Measurements from ENCODE around the gene TIMP2.

- PRO-cap: bidirectional peak, plus-strand start at chr17:78884468, minus-strand start at chr17:78884389
These were observed 18.5 kb downstream of the CEP295NL start for GRCh38 chr17:78884250-78885211.

DNA sequence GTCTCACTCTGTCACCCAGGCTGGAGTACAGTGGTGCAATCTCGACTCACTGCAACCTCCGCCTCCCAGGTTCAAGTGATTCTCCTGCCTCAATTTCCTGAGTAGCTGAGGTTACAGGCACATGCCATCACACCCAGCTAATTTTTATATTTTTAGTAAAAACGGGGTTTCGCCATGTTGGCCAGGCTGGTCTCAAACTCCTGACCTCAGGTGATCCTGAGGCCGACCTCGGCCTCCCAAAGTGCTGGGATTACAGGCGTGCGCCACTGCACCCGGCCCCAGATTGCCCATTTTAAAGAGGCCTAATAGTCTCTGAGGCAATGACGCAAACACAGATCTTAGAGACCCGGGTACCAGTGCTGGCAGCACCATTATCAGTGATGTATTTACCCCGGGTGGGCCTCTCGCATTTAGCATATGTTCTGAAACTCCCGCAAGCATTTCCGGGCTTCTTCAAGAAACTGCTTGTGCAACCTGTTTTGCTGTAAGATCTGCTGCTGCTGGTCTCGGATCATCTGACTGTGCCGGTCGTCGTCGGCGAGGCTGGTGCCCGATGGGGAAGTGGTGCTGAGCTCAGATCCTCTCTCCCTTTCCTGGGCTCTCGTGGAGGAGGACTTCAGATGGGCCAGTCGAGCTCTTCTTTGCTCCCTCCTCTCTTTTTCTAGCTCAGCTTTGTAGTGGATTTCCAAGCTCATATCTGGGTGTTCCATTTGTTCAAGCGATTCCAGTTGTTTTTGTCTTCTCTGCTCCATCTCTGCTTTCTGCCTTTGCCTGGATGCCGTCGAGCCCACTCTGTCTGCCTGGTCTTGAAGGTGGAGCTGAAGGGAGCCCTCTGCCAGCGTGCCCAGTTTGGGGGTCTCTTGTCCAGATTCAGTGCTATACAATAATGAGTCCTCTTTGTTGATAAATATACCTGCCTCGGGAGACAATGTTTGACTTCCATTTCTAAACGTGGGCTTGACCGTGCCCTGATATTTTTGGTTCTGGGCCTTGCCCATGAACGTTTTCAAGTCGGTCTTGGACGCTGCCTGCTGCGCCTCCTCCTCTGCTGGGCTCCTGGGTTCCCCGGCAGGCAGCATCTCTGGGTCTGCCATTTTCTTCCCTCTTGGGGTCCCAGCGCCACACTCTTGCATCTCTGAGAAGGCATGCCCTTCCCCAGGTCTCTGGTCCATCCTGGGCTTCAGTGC is 12.4 kb downstream of the CEP295NL start:
- PRO-cap: no peak

- PRO-cap: no peak
These were observed 3.6 kb downstream of the CEP295NL start for GRCh38 chr17:78899228-78900050.

GRCh38 chr17:78924490-78925592 is at the start of gene TIMP2:
TIMP2 (minus strand) TSS chr17:78925387.
- PRO-cap: bidirectional peak, plus-strand start at chr17:78924818, minus-strand start at chr17:78924832; bidirectional peak, plus-strand start at chr17:78925534, minus-strand start at chr17:78925387

GRCh38 chr17:78933807-78935087 is 9.1 kb upstream of the TIMP2 start:
- PRO-cap: bidirectional peak, plus-strand start at chr17:78934367, minus-strand start at chr17:78934228

DNA sequence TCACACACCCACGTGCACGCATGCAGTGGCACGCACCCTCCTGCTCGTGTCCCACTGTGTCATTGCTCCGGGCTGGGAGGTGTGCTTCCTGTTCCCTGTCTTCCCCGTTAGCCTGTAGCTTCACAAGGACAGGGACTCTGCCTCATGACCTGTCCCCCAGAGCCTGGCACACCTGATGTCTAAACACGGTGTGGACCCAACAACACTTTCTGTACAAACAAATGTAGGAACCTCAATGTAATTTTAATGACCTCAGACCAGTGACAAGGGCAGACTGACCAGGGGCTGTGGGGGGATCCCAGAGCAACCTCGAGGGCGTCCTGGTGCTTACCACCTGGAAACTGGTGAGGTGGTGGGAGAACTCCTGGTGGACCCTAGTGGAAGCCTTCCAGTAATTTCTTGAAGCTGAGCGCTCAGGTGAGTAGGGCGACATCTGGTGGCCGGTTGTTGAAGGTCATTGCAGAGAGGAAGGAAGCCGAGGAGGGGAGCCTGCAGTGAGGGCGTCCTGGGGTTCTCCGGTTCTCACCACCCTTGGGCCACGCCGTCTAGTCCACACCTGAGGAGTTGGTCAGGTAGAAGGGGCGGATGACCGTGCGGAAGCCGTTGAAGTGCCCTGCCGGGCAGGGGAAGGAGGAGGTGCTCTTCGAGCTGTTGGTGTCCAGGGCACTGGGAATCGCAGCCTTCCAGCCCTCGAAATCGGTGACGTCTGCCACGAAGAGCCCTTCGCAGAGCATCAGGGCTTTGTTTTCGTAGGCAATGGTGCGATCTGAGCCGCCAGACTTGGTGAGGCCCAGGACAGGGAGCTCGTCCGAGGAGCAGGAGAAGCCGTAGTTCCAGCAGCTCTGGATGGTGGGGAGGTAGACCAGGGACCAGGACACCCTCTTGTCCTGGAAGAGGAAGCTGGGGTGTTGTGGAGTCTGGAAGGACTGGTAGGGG is 8.4 kb downstream of the LGALS3BP start:
- PRO-cap: unidirectional peak, minus-strand start at position 708 of the sequence

GRCh38 chr17:78977797-78978411 is 1.8 kb downstream of the LGALS3BP start:
- PRO-cap: no peak

DNA sequence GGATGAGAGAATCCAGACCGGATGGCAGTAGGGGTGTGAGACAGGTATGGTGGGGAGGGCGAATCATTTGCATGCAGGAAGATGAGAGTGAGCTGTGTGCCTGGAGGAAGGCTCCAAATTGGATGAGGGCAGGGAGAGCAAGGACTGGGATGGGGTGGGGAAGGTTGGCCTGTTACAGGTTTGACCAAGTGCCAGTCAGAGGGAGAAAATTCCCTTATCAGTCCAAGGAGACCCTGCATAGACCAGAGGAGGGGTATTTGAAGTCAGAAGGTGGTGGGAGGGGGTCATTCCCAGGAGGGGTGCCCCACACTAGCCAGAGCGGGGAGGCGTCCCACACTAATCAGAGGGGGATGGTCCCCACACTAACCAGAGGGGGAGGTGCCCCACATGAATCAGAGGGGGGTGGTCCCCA is 785 bp downstream of the CANT1 start:
- PRO-cap: no peak

DNA sequence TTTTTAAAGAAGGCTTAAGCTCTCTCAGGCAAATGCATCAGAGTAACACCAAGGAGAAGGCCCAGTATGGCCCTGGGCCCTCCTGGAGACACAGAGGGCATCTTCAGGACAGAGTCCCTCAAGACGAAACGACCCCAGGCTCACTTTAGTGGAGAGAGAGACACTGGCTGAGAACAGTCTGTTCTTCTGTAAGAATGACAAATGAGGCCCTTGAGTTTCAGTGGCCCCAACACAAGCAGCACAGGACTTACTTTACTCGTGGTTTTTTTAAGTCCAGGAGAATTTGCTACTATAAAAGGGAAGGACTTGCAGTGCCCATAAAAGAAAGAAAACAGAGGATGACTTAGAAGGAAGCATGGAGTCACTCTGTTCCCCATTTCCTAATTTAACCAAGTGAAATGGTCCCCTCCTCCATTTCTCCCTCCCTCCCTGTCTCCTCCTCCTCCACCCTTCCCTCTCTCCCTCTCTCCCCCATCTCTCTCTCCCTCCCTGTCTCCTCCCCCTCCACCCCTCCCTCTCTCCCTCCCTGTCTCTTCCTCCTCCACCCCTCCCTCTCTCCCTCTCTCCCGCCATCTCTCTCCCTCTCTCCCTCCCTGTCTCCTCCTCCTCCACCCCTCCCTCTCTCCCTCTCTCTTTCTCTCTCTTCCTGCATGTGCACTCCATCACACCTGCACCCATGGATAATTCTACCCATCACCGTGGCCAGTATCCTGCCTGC is 47.2 kb upstream of the RBFOX3 start:
- PRO-cap: no peak

- PRO-cap: no peak
These were observed 47.9 kb upstream of the RBFOX3 start for GRCh38 chr17:79658653-79659285.

- PRO-cap: no peak
These were observed 14.8 kb downstream of the ENPP7 start for GRCh38 chr17:79745605-79745841.

- PRO-cap: no peak
These were observed 19.8 kb downstream of the CBX4 start for GRCh38 chr17:79819464-79819805.

DNA sequence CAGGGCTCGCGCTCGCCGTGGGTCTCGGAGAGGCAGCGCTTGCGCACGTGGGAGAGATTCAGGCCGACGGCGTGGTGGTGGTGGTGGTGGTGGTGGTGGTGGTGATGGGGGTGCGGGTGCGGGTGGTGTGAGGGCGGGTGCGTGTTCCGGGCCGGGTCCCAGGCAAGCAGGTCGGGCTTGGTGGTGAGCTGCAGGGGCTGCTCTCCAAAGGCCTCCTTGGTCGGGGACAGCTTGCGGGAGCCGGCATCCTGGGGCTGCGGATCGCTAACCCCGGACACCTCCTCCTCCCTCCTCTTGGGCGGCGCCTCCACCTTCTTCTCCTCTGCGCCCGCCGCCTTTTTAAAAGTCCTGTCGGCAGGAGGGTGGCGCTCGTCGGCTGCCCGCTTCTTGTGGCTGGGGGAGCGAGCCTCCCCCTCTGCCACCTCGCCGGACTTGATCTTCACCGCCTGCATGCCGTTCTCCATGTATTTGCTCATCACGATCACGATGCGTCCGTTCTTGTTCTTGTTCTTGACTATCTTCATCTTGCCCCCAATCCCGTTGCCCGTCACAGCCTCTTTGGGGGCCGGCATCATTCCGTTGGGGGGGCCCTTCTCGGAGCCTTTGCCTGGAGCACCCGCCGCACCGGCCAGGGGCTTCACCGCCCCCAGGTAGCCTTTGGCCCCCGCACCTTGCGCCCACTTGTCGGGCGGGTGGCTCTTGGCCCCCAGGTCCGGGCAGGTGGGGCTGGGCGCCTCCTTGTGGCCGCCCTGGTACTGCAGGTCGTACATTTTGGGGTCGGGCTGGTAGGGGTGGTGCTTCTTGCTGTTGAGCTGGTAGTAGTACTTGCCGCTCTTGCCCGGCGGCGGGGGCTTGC is 4.6 kb downstream of the CBX4 start:
- PRO-cap: no peak

- PRO-cap: no peak
These were observed 1.2 kb downstream of the CBX4 start for GRCh38 chr17:79838121-79838281.

DNA sequence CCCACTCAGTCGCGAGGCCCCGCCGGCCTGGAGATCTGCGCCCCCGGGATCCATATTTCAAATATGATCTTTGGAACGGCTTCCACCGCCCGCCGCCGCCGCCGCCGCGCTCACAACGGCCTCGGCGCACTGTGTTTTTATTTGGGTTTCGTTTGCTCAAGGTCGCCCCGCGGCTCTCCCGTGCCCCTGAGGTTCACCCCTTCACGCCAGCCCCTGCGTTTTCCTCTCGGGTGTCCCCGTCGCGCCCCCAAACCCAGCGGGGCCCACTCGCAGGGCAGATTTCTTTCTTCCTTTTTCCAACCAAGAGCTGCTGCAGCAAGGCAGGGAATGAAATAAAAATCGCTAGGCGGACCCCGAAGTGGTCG is 4.3 kb upstream of the CBX4 start:
- PRO-cap: no peak

GRCh38 chr17:79935348-79935845 is 96.2 kb upstream of the CBX4 start:
- PRO-cap: no peak

DNA sequence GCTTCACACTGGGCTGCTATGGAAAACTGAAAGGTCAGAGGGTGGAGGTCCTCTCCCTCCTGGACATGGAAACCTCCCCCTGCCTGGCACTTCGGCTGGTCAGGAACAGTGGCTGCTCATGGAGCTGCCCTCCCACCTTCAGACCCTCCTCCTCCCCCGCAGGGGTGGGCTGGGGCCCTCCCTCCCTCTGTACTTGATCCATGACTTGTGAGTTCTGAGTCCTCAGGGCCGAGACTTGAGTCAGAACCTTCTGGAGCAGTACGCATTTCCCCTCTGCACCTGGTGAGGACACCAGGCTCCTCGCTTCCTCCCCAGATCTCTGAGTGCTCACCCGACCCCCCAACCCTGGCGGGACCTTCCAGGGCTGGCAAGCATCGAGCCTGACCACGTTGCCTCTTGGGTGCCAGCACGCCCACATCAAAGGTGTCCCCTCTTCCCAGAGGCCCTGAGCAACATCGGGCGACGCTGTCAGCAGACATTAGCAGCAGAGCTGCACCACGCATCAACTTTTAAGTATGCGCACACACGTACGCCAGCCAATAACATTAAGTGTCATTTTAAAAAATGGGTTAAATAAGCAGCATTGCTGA is 98.2 kb downstream of the TBC1D16 start:
- PRO-cap: no peak

GRCh38 chr17:79947426-79948046 is 88.1 kb downstream of the TBC1D16 start:
- PRO-cap: no peak

DNA sequence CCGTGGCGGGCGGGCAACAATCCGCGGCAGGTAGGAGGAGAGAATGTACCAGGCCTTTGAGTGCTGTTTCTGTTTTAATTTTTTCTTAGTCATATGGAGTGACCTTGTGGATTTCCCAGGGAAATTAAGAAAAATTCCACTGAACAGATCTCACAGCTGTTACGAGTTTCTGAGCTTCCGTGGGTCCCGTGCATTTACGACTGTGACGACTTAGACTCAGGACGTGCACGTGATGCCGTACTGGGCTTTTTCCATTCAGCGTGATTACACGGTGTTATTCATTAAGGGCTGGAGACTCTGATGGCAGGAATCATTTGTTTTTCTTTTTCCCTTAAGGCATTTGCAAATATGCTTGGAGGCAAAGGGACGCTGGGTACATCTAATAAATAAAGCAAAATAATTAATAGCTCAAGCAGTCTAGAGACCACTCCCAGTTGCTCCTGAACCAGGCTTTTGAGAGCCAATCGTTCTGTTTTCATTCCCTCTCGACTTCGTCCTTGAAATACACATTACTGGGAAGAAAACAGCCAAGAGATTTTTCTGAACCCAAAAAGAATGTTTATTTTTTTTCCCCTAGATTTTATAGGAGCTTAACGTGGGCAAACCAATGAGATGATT is 57.1 kb downstream of the TBC1D16 start:
- PRO-cap: no peak

DNA sequence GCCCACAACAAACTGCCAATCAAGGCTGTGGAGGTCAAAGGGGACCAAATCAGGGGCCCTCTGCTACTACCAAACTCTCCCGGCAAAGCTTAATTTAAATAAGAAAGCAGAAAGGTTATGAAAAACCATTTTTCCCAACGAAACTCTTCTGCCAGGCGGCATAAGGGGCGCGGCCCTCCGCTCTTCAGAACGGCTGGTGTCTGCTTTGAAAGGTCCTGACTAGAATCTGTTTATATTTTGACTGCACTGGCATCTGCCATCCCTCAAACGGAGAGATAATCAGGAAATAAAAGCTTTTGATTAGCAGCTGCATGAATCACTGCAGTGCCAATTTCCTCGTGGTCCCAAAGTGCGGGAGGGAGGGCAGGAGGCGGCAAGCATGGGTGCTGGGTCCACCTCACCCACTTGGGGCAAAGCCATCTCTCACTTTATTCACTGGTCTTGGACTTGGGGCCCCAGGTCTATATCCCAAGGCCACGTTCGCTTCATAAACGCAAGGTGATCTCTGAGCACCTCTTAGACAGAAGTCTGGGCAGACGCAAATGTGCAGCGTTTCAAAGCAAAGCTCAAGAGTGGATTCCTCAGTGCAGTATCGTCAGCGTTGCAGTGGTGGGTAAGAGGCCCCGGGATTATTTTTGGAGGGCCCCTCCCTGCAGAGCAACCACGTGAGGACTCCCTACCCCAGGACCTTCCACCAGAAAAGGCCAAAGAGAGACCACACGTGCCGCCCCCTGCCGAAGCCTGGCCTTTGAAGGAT is 49.7 kb downstream of the TBC1D16 start:
- PRO-cap: no peak

All from neuron (in vitro differentiated cells).